Daoy (cell line): ENCODE measurements around a stretch of chr18.

GRCh38 chr18:332884-333617, 65.2 kb upstream of the THOC1 start:
- RAMPAGE, long total RNA: no peak

DNA sequence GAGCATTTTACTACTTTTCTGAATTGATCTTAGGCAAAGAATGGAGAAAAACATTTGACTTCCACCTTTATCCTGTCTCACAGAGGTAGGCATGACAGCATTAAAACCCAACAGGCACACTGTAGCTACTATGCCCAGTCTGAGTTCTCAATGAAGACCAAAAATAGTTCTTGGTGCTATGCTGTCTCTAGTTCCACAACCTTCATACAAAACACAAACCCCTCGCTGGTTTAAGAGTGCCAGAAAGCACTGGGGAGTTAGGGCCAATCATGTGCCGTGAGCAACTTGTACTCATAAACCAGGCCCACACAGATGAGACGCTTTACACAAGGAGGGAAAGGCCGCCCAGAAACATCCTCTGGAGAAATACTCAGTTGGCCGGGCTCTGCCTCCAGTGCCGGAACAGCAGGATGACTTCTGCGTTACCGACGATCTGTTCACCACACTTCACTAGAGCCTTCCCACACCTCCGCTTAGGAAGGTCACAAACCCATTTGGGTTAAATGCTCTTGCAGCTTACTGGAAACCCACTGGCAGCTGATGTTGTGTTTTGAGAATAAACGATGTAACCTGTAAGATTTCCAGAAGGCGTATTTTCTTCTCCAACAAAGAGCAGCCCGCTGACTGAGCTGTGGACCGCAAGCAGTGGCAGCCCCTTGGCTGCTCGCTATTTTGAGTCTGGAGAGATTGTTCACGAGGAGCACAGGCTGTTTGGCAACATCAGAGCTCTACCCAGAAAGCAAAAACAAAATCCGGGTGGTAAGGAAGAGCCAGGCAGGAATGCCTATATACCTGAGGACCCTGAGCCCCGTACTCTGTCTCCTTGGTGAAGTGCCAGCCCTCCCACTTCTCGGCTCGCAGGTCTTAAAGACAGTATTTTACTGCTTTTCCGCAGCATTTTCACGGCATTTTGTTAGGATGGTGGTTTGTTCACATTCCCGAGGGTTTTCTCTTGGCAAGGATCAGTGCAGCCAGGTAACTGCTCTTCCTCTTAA, 44.1 kb downstream of the COLEC12 start:
- RAMPAGE, long total RNA: no peak

- RAMPAGE, long total RNA: no peak
These were observed 20.5 kb downstream of the COLEC12 start for GRCh38 chr18:479569-480827.

DNA sequence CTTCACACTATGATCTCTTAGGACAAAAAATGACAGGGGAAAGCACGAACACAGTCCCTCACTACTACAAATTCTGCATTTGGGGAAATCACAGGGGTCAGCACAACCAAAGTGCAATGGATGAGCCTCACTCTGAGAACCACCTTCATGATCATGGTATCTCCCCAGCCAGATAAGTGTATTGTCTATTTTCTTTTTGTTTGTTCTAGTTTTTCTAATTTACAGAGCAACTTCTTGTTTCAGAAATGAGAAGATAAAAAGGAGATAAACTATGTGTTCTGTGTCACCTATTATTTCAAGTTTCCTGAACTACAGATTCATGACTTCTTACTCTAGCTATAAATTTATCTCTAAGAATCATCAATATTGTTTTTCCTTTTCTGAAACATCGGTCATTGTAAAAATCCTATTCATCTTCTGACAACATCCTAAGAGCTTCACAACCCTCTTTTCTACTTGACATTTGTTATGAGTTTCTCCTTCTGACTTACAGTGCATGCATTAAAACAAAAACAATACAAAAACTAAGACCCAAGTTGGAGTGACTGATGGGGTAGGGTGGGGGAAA, 14.0 kb downstream of the YES1 start:
- RAMPAGE, long total RNA: no peak

DNA sequence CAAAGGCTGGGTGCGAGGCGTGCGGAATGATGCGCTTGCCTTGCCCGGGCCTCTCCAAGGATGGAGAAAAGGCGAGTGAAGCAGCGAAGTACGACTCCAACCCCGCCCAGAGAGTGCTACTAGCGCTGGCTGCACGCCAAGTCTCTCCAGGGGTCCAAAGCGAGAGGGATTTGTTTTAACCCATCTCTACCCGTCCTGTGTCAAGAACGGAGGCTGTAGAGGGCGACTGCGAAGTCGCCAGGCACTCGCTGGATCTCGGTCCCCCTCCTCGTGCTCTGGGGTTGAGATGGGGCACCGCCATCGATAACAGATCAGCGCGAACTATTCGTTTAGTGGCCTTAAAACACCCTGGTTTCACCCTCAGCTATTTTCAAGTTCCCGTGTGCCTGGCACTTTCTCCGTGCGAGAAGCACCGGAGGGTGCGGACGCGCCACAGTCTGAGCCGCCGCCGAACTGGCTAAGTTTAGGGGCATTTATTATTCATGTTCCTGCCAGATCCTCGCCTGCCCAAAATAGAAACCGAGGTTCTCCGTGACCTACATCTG, 2.0 kb downstream of the ADCYAP1 start:
- RAMPAGE, long total RNA: no peak

DNA sequence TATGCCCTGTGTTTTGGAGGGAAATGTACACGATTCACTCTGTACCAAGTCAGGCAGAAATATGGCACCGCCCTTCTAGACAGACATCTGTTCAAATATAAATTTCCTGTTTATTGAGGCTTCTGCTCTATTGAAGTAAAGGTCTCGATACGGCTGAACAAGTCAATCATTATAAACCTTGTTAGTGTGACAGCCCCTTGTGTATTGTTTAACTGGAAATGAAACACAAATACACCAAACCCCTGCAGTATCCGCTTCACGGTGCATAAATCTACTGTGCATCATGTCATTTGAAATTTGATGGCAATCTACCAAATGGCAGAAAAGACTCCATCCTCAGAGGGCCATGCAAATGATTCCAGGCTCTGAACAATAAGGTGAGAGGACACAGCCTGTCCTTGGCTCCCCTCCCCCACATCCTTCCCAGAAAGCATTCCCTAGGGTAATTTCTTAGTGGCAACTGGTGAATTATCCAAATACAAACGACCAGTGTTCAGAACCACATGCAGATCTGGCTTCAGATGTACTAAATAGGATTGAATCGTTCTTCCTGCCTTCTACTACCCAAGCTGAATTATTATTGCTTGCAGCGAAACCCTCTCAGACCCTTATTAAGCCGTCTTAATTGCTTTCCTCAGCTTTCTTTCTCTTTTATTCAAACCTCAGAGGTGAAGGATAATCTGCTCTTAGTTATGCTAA, 80.6 kb downstream of the ADCYAP1 start:
- RAMPAGE, long total RNA: no peak

DNA sequence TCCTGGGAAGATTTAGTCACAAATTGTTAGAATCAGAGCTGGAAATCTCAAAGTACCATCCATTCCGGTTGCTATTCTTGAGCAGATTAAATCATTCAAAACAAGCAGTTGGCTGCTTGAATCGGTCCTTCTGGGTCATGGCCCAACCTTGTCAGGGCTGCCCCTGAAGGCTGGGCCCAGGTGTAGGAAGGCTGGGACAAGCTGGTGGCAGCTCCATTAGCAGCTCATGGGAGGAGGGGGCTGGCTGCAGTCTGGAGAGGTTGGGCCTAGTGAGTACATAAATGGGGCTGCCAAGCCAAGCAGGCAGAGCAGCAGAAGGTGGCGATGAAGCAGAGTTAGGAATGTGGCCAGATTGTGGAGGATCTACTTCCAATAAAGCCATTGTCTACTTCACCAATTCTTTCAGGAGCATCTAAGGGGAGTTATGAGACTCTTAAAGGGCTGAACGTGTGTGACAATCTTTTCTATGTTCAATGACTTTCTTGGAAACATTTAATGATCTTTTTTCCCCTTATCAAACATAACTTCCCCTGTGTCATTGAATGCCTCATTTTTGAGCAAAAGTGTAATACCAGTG, 81.4 kb downstream of the ADCYAP1 start:
- RAMPAGE, long total RNA: no peak

DNA sequence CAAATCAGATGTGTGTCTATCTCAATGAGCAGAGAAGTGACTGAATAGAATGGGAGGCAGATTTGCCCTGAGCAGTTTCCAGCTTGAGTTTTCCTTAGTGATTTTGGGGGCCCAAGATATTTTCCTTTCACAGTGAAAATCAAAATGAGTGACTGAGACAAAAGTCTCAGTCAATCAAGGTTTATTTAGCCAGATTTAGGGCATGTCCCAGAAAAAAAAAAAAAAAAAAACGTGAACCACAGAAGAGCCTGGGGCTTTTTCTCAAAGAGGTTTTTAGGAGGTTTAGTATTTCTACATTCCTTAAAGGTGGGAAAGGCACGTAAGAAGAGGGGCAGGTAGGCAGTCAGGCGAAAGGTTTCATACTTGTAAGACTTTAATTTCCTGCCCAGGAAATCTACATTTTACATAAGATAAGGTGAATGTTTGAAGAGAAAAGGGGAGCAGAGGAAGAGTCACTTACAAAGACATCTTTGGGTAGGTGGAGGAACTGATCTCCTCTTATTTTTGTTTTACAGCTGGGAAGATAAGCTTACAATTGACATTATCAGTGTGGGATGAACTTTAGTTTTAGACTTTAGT, 514.7 kb downstream of the METTL4 start:
- RAMPAGE, long total RNA: no peak

GRCh38 chr18:2087949-2088272, 483.4 kb downstream of the METTL4 start:
- RAMPAGE, long total RNA: no peak

- RAMPAGE, long total RNA: no peak
These were observed 220.8 kb downstream of the METTL4 start for GRCh38 chr18:2350445-2351037.

GRCh38 chr18:2664642-2665174, 9.2 kb downstream of the SMCHD1 start:
- RAMPAGE, long total RNA: no peak

DNA sequence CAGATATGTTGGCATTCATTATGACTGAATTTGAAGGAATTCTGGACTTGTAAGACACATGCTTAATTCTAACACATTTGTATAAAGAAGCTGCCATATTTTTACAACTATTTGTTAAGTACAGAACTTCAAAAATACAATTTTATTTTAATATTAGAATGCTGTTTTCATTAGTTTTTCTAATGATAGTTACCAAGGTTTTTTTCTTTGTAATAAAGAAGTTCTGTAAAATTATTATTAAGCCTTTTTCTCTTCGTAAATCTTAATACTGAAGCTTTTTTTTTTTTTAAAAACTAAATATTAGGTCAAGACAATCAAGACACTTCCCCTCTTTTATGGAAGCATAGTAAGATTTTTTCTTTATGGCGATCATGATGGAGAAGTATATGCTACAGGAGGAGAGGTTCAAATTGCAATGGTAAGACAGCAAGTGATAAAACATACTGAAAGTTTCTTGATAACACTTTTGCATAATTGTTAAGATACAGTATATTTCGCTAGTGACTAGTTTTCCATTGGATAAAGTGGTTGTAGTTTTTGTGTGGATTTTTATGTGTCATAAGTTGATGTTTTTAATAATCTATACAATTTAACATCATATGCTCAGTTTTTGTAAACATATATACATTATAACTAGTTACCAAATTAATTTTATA, 50.0 kb downstream of the SMCHD1 start:
- RAMPAGE, long total RNA: no peak

DNA sequence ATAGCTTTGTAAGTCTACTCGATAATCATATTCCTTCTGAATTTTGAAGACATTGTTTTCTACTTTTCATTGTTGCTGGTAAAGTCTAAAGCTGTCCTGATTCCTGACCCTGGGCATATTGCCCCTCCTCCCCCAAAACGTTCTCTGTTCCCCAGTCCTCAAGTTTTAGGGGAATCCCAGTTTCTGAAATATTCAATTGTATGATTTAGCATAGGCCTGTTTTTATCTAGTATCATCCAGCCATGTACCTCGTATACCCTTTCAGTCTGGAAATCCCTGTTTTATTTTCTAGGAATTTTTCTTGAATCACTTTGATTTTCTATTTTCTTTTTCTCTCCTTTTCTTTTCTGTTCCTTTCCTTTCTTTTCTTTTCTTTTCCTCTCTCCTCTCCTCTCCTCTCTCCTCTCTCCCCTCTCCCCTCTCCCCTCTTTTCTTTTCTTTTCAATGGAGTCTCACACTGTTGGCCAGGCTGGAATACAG, 63.4 kb downstream of the SMCHD1 start:
- RAMPAGE, long total RNA: no peak

DNA sequence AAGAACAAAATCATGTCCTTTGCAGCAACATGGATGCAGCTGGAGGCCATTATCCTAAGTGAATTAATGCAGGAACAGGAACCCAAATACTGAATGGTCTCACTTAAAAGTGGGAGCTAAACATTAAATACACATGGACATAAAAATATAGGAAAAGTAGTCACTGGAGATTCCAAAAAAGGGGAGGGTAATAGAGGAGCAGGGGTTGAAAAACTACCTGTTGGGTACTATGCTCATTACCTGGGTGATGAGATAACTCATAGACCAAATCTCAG, 81.5 kb downstream of the SMCHD1 start:
- RAMPAGE, long total RNA: no peak

DNA sequence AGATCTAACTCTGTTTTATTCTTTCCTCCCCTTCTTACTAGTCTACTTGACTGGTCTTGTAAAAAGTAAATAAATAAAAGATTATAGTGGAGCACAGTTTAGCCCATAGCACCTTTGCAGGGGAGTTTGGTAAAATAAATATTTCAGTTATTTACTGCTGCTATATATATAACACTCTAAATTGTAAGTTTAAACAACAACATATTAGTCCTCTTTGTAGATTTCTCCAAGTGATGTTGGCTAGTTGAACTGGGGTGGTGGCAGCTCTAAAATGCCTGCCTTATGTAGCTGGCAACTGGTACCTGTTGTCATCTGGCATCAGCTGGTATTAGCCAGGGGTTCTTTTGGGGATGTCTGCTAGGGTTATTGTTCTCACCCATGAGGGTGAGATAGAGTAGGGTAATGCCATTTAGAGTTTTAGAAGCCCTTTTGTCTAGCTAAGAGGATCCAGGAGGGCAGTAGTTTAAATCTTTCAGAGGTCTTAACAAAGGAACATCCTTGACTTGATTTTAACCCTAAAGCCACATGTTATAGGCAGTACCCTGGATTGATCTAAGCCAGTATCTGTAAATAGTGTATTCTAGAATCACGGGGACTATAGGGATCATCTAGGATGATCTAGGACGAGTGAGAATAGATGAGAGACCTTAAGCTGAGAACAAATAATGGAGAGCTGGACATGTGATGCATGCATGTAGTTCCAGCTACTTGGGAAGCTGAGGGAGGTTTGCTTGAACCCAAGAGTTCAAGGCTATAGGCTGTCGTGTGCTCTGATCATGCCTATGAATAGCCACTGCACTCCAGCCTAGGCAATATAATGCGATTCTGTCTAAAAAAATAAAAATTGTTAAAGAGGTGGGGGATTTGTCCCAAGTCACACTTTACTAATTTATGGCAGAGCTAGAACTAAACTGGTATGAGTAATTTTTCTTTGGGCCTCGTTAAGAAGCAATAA, 67.5 kb upstream of the EMILIN2 start:
- RAMPAGE, long total RNA: no peak

DNA sequence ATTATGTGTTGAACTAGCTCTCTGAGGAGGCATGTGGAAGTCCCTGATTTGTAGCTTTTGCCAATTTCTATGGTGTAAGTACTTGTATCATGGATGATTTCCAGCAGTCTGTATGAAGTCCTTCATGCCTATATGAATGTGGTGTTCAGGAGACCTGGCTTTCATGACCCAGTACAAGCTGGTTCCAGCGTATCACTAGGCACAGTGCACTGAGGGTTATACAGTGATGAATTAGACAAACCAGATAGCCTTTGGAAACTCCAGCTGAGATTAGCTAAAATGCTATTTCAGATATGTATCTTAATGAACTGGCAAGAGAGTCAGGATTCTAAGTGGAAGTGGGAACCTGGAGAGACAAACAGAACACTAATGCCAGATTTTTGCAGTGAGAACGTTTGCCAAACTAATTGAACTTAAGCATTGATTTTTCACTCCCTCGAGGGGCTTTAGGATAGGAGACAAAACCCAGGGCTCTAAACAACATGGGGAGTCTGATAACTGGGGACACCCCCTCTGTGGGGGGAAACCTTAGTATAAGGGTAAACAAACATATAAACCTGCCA, 66.1 kb upstream of the EMILIN2 start:
- RAMPAGE, long total RNA: no peak

- RAMPAGE, long total RNA: no peak
These were observed 44.3 kb upstream of the EMILIN2 start for GRCh38 chr18:2802417-2802974.

GRCh38 chr18:3010823-3011244, 2.1 kb downstream of the LPIN2 start:
- RAMPAGE, long total RNA: no peak

DNA sequence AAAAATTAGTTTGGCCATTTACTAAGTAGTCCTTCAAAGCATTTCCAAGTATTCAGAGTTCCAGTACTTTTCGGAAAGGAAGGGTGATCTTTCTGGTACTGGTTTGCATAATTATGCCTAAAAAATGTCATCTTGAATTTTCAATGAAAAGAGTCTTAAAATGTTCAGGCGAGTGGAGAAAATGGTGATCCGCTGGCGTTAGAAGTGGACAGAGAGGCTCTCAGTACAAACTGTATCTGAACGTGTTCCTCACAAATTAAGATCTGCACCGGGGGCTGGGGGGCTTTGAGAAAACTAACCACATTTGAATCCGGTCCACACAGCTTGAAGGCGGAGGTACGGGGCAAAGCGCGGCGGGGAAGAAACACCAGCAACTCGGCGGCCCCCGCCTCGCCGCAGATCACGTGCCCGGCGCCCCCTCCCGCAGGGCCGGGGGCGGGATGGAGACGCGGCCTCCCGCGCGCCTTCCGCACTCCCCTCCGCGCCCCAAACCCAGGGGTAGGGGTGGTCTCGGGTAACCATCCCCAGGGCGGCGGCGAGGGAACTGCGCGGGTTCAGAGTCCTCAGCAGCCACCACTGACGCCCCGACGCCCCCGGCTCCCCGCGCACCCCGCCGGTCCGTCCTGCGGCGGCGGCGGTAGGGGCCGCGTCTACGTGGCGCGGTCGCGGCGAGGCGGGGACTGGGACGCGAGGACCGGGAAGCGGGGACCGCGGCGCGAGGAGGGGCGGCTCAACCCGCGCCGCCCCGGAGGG, 549 bp downstream of the LPIN2 start:
- RAMPAGE, long total RNA: no peak

GRCh38 chr18:3026597-3027315, 13.8 kb upstream of the LPIN2 start:
- RAMPAGE, long total RNA: no peak